Measurements from ENCODE around the gene CMA1.

GRCh38 chr14:24508195-24508448 lies at the start of gene CMA1:
Gene CMA1, minus strand, starts transcription at chr14:24508265.
- RRBS = no CpG with 5 or more reads among the region's 1 CpG

- RRBS = no CpG with 5 or more reads among the region's 7 CpGs
These were observed 17.8 kb upstream of the CMA1 start for GRCh38 chr14:24525861-24526205.

GRCh38 chr14:24631347-24632316 lies 2.4 kb downstream of the GZMB start:
- RRBS = no CpG with 5 or more reads among the region's 15 CpGs

DNA sequence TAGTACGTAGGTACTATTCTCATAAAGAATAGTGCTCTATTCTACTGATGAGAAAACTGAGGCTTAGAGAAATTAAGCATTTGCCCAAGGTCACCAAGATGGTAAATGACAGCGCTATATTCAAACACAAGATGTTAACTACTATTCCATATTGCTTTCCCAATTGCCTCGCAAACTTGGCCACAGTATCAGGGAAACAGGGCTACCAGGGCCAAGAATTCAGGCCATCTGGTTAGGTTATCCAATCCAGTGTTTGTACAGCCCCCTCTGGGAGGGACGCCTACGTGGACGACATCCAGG lies 183.0 kb upstream of the GZMB start:
- RRBS = no CpG with 5 or more reads among the region's 6 CpGs

DNA sequence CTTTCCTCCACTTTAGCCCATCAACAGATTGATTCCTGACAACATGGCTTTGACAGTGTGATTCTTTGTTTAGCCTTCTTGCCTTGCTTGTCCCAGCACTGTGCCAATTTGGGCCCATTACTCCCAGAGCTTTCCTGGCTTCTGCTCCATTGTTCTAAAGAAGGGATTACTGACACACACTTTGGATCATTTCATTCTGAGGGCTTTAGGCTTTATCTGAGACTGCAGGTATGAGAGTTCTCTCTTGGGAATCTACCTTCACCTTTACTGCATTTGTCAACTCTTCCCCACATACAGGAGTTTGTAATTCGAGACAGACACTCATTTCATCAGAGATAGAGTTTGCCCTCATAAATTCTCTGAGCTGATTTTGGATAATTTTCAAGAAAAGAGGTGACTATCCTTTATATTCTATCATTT lies 206.4 kb upstream of the GZMB start:
- RRBS = no CpG with 5 or more reads among the region's 1 CpG

DNA sequence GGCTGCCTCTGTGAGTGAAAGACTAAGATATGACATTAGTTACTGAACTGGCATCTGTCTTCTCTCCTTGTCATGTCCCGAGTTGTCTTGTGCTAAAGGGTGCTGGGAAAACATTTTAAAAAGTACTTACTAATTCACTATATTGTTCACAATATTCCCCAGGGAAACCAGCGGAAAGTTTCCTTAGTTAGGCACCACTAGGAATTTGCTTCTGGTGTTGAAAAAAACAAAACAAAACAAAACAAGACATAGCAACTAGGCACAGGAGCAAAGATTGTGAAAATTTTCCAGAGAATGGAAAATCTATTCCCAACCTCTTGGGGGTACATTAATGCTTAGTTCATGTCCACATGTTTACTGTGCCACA lies 169.9 kb downstream of the STXBP6 start:
- RRBS = no CpG with 5 or more reads among the region's 2 CpGs

- RRBS = no CpG with 5 or more reads among the region's 11 CpGs
These were observed 40.3 kb downstream of the STXBP6 start for GRCh38 chr14:25009426-25010337.

- RRBS = no CpG with 5 or more reads among the region's 8 CpGs
These were observed 459 bp upstream of the STXBP6 start for GRCh38 chr14:25050510-25050701.

DNA sequence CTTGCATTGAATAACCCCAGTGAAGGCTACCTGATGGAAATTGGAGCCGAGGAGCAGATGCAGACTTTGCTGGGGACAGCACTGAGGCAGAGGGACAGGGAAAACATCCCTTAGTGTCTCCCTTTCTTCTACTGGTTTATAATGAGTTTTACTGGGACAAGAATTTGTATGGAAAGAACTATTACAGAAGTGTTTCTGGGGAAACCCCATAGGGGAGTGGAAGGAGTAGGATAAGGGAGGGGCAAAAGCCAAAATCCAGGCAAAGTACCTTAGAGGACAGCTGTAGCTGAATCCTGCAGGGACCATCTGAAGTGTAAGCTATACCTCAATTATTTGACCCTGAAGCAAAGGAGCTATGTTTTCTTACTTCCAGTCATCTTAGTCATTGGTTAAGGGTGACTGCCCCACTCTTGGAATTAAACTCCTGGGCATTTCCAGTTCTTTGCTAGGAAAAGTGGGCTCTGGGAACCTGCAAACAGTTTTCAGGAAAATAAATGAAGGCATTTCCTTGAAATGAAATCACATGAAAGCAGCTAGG lies 132.8 kb upstream of the STXBP6 start:
- RRBS = no CpG with 5 or more reads among the region's 1 CpG

DNA sequence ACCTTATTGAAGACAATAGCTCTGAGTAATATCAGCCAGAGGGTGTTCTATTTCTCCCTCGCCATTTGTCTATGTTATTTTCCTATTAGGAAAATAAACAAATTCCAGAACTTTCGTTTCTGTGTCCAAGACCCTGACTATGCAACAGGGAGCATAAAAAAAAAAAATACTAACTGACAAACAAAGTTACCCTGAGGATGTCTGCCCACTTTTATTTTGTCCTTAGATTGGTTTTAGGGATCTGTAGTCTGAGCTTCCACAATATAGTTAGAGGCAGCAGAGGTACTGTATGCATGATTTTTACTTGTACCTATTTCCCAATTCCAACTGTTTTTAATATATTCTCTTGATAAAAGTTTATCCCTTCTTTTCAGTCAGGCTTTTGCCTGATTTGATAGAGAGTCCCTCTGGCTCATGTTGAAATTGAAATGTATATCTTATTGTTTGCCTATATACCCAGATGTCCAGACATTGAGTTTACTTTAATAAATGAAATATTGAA lies 419.4 kb downstream of the NOVA1 start:
- RRBS = no CpG with 5 or more reads among the region's 2 CpGs

DNA sequence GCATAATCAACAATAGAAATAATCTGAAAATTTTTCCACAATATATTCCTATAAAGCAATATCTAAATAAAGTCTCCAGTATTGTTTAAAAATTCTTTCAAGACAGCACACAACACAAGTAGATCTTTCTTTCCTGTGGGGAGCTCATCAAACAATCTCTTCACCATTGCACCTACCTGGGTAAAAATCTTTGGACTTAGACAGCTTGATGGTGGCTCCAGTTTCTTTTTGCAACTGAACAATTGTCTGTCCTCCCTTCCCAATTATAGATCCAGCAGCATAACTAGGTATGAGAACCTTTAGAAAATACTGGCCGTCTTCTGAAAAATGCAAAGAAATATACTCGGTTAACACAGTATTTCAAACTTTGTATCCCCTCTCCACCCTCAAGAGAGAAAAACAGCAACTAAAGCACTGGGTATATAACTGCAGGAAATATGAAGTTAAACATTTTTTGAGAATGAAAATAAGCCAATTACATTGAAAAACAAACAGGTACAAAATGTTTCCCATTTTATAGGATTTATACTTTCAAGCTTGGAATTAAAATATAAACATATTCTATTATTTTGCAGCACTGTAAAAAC lies 2.5 kb downstream of the NOVA1 start:
- RRBS = no CpG with 5 or more reads among the region's 2 CpGs

GRCh38 chr14:26597105-26597965 lies 498 bp downstream of the NOVA1 start:
- RRBS = 2% methylated on average over 10 of the region's 51 CpGs

DNA sequence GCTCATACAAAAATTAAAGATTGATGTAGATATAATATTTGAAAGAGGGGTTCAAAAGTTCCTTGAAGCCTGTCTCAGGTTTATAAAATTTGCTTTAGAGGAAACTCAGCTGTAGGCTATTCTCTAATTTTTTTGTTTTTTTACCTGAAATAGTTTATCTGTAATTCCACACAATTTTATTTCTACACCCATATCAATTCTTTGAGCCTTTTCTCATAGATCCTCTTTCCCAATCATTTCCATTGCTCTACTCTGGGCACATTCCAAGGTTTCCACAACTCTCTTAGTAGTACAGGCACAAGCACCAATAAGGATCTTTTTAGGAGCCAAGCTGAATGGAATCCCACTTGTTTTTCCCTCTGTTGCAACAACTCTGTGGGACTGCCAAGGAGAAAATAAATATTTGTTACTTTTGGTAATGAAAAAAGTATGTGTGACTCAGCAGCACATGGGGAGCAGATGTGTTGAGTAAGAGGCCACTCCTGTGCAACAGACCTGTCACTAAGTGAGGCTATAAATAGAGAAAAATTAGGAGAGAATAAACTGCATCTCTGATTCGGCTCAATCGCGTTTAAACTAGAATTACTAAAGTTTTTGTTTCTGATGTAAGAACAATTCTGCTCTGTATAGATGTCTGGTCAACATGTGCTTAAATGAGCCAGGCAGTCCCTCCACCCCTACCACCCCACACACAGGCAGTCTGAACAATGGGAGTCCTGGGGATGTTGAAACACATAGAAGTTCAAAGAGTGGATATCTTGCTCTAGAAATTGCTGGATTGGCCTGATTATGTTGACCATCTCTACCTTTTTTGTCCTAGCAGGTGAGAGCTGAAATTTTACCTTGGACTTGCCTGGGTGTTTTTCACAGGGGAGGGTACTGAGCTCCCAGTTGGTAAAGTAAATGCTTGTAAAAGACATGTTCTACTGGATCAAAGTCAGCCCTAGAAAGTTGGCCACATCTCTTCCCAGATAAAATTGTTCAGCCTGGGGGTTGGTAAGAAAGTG lies 244.2 kb upstream of the NOVA1 start:
- RRBS = no CpG with 5 or more reads among the region's 3 CpGs

DNA sequence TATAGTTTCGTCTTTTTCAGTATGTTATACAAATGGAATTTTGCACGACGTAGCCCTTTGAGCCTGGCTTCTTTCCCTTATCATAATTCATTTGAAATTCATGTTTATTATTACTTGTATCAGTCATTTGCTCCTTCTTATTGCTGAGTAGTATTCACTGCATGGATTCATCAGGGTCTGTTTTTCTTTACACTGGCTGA lies 534.0 kb upstream of the NOVA1 start:
- RRBS = no CpG with 5 or more reads among the region's 3 CpGs

DNA sequence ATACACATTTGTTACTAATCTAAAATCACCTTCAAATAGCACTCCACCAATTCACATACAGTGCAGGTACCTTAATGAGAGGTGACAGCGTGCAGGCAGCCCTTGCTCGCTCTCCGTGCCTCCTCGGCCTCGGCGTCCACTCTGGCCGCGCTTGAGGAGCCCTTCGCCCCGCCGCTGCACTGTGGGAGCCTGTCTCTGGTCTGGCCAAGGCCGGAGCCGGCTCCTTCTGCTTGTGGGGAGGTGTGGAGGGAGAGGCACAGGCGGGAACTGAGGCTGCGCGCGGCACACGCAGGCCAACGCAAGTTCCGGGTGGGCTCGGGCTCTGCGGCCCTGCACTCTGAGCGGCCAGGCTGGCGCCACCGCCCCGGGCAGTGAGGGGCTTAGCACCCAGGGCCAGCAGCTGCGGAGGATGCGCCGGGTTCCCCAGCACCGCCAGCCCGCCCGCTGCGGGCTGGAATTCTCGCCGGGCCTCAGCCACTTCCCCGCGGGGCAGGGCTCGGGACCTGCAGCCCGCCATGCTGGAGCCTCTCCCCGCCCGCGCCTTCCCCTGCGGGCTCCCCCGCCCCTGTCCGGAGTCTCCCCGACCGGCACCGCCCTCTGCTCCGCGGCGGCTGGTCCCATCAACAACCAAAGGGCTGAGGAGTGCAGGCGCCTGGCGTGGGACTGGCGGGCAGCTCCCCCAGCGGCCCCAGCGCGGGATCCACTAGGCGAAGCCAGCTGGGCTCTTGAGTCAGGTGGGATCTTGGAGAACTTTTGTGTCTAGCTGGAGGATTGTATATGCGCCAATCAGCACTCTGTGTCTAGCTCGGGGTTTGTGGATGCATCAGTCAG lies 921.3 kb upstream of the FOXG1 start:
- RRBS = 79% methylated on average over 11 of the region's 60 CpGs

GRCh38 chr14:28038257-28038527 lies 728.4 kb upstream of the FOXG1 start:
- RRBS = no CpG with 5 or more reads among the region's 3 CpGs

DNA sequence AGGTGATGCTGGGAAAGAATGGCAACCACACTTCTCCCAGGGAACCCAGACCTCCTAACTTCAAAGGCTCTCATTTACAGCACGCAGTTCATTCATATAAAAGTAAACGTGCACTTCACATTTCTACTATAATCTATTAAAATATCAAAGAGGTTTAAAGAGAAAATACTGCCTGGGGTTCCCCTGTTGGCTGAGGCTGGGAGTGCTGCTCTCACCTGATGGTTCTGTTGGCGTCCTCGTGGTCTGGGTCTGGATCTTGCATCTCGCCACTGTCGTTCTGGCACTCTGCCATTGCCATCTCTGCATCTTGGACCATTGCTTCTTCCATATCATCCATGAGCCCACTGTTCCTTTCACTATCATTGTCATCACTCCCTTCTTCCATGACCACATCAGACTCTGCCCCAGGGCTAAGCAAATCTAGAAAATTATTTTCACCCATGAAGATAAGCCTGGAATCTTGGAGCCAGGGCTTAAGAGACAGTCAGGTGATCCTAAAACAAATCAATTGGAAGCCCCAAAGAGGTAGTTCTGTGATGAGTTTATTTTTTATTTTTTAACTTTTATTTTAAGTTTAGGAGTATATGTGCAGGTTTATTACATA lies 291.5 kb downstream of the PRKD1 start:
- RRBS = no CpG with 5 or more reads among the region's 6 CpGs

- RRBS = no CpG with 5 or more reads among the region's 2 CpGs
These were observed 177.0 kb upstream of the PRKD1 start for GRCh38 chr14:30104730-30104993.

DNA sequence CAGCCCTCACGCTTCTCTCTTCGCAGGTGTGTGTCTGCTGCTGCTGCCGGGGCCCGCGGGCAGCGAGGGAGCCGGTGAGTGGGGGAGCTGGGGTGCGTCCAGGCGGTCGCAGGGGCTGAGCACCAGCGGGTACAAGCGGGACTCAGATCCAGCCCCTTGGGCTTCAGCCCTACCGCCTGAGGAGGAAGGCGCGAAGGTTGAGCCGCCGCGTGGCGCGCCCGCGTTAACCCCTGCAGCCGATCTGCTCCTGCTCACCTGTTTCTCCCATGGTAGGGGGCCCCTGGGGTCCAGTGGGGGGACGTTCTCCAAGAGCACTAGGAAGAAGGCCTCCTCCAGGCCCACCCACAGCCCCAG lies 648 bp downstream of the COCH start:
- RRBS = no CpG with 5 or more reads among the region's 24 CpGs

- RRBS = no CpG with 5 or more reads among the region's 1 CpG
These were observed 47.0 kb downstream of the COCH start for GRCh38 chr14:30921365-30921797.